GM23248 (cell line): ENCODE measurements around the genes PLA2G3, EIF4ENIF1 and YWHAH.

GRCh38 chr22:31090407-31090901 is 9.3 kb downstream of the SMTN start:
- RAMPAGE, long total RNA = no peak

GRCh38 chr22:31093041-31093558 is 12.0 kb downstream of the SMTN start:
- RAMPAGE, long total RNA = no peak

DNA sequence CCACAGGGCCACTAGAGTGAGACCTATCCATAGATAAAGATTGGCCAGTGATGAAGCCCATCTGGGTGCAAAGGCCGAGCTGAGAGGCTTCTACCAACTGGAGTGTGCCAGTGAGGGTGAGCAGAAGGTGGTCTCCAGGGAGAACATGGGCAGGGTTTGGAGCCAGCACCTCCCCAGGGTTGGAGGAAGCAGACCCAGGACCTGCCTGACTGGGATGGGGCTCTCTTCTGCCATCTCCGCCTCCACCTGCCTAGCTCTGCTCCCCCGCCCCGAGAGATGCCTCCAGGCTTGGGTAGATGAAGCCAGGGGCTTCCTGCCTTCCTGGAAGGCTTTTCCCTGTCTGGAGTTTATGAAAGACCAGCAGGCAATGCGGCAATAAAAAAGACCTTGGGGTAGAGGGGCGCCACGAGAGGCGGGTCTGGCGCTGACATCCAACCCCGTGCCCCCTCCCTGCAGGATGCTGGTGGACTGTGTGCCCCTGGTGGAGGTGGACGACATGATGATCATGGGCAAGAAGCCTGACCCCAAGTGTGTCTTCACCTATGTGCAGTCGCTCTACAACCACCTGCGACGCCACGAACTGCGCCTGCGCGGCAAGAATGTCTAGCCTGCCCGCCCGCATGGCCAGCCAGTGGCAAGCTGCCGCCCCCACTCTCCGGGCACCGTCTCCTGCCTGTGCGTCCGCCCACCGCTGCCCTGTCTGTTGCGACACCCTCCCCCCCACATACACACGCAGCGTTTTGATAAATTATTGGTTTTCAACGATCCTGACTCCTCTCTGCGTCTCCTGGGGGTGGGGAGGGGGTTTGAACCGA is 3.3 kb downstream of the SELENOM start:
- RAMPAGE, long total RNA = no peak

- RAMPAGE, long total RNA = no peak
Observed at GRCh38 chr22:31120157-31120496, 2.6 kb upstream of the INPP5J start.

- RAMPAGE, long total RNA = no peak
Observed at GRCh38 chr22:31139899-31140784, at the start of gene PLA2G3. PLA2G3 (minus strand) TSS chr22:31140508.

DNA sequence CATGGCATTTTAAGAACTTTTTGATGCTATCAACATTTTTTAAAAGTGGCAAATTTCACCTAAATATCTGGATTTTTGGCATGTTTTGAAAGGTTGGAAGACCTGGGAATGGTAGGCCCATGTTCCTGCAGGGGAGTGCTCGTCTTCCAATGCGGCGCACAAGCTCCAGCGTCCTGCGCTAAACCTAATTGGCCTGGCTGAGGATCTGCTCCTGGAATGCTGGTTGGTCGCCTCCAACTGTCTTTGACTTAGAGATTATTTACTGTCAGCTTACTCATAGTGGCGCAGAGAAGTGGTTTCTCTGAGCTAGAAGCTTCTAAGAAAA is 641 bp upstream of the LIMK2 start:
- RAMPAGE, long total RNA = no peak

- RAMPAGE, long total RNA = no peak
Observed at GRCh38 chr22:31222788-31223270, 10.7 kb downstream of the LIMK2 start.

- RAMPAGE, long total RNA = no peak
Observed at GRCh38 chr22:31229431-31230221, 17.5 kb downstream of the LIMK2 start.

DNA sequence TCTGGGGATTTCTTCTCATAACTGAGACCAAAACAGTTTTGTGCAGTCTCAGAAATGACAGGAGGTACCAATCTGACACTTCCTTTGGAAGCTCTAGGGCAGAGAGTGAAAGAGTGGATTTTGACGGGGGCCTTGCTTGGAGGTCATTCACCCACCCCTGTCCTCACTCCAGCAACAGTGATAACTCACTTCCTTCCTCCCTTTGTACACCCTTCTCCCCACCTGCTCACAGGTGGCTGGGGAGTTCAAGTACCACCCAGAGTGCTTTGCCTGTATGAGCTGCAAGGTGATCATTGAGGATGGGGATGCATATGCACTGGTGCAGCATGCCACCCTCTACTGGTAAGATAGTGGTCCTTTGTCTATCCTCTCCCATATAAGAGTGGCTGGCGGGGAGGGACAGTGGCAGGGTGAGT is 33.4 kb downstream of the PIK3IP1 start:
- RAMPAGE, long total RNA = no peak

- RAMPAGE, long total RNA = no peak
Observed at GRCh38 chr22:31288898-31289422, 3.3 kb downstream of the PIK3IP1 start.

- RAMPAGE, long total RNA = no peak
Observed at GRCh38 chr22:31488957-31490037, at the start of gene EIF4ENIF1. EIF4ENIF1 (minus strand) TSS chr22:31489842.

- RAMPAGE, long total RNA = no peak
Observed at GRCh38 chr22:31713602-31714463, 36.1 kb downstream of the PRR14L start.

DNA sequence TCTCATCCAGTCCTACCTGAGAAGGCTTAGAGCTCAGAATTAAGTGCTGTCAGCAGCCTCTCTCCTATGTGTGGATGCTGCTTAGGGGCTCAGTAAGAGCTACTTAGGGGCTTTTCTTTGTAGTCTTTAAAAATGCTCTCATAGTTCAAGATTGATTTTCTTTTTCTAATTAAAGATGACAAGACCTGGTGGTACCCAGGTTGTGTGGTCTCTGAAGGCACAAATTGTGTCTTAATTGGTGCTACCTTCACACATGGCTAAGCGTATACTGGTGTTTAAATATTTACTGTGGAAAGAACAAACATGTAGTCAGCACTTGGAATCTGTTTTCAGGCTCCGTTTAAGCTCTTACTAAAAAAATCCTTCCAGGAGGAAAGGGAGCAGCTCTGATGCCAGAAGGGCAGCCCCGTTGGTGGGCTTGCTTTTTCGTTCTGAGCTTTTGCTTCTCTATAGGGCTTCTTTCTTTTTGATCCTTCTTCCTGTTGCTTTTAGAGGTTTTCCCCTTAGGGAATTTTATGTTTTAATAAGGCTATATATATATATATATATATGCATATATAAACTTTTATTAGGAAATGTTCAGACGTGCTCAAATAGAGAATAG is 59.4 kb downstream of the DEPDC5 start:
- RAMPAGE, long total RNA = no peak

DNA sequence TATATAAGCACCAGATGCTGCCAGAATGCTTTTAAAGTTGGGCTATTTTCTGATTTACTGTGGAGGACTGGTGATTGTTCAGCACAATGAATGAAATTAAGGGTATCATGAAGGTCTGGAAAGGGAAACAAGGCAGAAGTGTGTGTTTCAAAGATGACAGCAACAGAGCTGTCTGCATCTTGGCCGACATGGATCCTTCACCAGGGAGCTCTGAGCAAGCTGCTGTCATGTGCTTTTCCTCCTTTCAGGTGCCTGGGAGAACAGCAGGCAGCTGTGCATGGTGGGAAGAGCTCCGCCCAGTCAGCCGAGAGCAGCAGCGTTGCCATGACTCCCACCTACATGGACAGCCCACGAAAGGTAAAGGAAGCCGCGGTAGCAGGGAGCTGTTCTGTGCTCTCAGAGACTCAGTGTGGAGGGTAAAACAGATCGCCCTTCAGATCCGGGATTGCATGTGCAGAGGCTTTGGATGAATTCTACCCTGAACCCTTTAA is 87.1 kb upstream of the YWHAH start:
- RAMPAGE, long total RNA = no peak

DNA sequence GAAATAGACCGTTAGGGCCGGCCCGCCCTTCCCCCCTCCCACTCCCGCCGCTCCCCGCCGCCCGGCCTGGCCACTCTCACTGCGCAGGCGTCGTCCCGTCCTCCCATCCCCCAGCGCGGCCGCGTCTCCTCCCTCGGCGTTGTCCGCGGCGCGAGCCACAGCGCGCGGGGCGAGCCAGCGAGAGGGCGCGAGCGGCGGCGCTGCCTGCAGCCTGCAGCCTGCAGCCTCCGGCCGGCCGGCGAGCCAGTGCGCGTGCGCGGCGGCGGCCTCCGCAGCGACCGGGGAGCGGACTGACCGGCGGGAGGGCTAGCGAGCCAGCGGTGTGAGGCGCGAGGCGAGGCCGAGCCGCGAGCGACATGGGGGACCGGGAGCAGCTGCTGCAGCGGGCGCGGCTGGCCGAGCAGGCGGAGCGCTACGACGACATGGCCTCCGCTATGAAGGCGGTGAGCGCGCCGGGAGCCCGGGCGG is at the start of gene YWHAH:
Gene YWHAH, plus strand, starts transcription at position 158 of the 468 bp plus-strand sequence.
- RAMPAGE, long total RNA = no peak

DNA sequence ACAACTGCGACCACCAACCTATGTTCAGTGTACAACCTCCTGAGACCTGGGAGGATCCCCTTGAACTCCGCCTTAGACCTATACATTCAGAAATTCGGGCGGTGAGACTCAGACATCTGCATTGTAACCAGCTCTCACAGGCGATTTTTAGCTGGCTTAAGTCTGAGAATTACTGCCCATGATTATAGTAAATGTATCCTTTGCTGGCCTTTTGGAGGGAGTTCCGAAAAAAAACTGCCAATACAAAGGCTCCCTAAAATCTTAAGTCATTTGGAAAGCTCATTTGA is 1.3 kb downstream of the YWHAH start:
- RAMPAGE, long total RNA = no peak

DNA sequence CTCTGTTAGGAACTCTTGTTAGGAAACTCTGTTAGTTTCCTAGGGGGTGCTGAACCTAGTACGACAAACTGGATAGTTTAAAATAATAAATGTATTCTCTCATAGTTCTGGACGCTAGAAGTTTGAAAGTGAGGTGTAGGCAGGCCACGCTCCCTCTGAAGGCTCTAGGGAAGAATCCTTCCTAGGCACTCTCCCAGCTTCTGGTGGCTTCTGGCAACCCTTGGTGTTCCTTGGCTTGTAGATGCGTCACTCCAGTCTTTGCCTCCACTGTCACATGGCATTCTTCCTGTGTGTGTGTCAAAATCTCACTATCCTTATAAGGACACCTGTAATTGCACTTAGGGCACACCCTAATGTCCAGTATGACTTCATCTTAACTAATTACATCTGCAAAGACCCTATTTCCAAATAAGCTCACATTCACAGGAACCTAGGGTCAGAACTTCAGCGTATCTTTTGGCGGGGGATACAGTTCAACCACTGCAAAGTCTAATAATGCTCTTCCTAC is 10.2 kb downstream of the YWHAH start:
- RAMPAGE, long total RNA = no peak

DNA sequence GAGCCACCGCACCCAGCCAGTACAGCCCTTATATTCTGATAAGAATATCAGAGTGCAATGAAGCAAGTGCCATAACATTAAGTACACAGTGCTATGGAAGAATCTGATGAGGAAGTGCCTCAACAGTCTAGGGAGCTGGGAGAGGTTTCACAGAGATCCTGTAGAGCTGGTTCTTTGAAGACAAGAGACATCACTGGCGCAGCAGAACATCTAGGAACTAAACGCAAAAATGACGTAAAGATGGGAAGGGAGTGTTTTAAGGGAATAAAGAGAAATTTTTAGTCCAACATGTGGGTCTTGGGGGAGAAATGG is 2.0 kb downstream of the RTCB start:
- RAMPAGE, long total RNA = no peak

- RAMPAGE, long total RNA = no peak
Observed at GRCh38 chr22:32477474-32478448, 3.1 kb downstream of the FBXO7 start.

- RAMPAGE, long total RNA = no peak
Observed at GRCh38 chr22:32760624-32761345, 40.7 kb upstream of the TIMP3 start.